Cardiac muscle cell (in vitro differentiated cells and primary cell): ENCODE measurements around a stretch of chr1.

DNA sequence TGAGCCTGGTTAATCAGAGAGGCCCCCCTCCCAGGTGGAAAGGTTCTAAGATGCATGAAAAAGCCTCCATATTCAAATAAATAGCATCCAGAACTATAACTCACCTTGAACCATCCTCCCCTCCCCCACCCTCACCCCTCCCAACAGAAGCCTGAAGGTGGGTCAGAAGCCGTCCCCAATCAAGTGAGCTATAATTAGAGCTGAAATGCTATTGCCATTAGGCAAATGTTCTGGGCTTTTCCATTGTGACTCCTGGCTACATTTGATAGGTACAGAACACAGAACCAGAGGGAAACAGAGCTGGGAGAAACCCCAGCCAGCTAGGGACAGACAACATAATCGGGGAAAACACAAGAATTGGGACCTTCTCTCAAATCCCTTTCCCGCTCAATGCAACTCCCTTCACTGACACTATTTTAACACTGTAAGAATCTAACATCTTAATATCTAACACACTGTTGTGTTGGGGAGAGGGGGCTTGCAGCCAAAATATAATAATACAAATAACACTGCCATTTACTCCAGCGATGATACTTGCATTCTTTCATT lies 41.4 kb downstream of the LRP8 start:
- RAMPAGE, long total RNA, result no peak
- RRBS, result no CpG with 5 or more reads among the region's 4 CpGs

GRCh38 chr1:53416967-53417449 lies 42.2 kb upstream of the DMRTB1 start:
- RAMPAGE, long total RNA, result no peak
- RRBS, result no CpG with 5 or more reads among the region's 9 CpGs

DNA sequence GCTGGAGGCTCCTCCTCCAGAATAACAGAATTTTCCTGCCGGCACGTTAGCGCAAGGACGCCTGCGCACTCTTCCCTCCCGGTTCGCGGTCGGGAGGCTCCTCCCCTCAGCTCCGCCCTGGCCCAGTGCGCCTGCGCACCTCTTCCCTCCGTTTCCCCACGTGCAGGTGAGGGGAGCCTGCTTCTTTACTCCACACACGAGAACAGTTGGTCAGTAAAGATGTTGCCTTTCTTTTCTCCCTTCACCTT lies 1.1 kb downstream of the DMRTB1 start:
- RAMPAGE, long total RNA, result no peak
- RRBS, result 97% methylated on average over 1 of the region's 15 CpGs

GRCh38 chr1:53512304-53512690 lies 53.1 kb downstream of the DMRTB1 start:
- RAMPAGE, long total RNA, result no peak
- RRBS, result no CpG with 5 or more reads among the region's 11 CpGs

- RAMPAGE, long total RNA, result no peak
- RRBS, result no CpG with 5 or more reads among the region's 20 CpGs
These were observed 3.8 kb downstream of the LDLRAD1 start for GRCh38 chr1:54014040-54014671.

DNA sequence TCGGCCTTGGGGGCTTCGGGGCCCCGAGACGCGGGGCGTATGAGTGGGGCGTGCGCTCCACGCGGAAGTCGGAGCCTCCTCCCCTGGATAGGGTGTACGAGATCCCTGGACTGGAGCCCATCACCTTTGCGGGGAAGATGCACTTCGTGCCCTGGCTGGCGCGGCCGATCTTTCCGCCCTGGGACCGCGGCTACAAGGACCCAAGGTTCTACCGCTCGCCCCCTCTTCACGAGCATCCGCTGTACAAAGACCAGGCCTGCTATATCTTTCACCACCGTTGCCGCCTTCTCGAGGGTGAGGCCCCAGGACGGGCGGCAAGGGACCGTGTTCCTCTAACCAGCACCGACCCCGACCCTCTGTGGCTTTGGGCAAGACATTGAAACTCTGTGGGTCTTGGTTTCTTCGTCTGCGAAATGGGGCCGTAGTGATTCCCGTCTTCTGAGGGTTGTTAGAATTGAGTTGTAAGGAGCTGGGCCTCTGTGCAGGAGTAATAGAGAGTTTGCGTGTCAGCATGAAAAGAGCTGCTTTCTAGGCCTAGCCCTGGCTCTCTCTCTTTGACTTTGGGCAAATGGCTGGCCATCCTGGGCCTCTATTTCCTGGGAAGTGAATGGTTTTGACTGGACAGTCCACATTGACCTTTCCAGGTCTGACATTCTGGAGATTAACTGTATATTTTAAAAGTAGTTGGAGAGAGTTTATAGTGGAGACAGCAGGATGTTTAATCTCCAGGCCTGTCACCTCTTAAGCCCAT lies 504 bp downstream of the MRPL37 start:
- RAMPAGE, long total RNA, result no peak
- RRBS, result no CpG with 5 or more reads among the region's 37 CpGs

GRCh38 chr1:54227072-54227738 lies 27.2 kb downstream of the MRPL37 start:
- RAMPAGE, long total RNA, result no peak
- RRBS, result no CpG with 5 or more reads among the region's 11 CpGs

DNA sequence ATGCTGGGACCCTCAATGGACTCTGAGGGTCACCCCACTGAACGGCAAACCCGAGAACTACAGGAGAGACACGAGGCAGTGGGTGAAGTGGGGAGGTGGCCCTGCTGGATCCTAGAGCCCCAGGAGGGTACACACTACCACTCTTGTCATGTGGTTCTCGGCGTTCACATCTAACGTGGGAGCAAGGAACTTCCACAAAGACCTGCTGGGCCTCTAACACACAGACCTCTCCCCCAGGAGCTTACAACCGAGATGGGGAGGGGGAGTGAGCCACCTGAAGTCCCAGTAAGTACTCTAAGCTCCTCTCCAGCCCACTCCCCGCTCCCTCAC lies 154.4 kb downstream of the MRPL37 start:
- RAMPAGE, long total RNA, result no peak
- RRBS, result no CpG with 5 or more reads among the region's 8 CpGs

DNA sequence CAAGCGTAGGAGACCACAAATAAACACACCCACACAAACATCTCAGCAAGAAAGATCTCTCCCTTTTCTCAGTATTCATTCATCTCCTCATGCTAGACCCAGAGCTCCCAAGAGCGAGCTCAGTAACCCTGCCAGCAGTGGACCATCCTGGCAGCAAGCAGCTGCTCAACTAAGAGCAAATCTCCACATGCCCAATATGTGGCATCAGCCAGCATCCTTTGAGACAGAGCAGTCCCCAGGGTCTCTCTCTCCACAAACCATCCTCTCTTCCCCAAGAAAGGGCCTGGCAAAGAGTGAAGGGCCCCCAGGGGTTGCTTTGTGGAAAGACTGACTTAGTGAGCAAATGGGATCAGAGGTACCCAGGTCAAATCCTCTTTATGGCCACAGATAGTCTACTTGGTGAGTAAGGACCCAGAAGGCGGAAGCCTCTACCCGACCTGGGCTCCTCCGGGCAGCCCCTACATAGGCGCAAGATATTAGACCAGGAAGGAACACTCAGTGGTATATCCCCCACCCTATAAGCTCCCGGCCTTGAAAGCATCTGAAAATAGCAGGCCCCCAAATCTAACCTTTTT lies 162.2 kb downstream of the MRPL37 start:
- RAMPAGE, long total RNA, result no peak
- RRBS, result 85% methylated on average over 3 of the region's 7 CpGs

- RAMPAGE, long total RNA, result no peak
- RRBS, result 80% methylated on average over 14 of the region's 25 CpGs
These were observed 157.4 kb upstream of the ACOT11 start for GRCh38 chr1:54390611-54391043.

DNA sequence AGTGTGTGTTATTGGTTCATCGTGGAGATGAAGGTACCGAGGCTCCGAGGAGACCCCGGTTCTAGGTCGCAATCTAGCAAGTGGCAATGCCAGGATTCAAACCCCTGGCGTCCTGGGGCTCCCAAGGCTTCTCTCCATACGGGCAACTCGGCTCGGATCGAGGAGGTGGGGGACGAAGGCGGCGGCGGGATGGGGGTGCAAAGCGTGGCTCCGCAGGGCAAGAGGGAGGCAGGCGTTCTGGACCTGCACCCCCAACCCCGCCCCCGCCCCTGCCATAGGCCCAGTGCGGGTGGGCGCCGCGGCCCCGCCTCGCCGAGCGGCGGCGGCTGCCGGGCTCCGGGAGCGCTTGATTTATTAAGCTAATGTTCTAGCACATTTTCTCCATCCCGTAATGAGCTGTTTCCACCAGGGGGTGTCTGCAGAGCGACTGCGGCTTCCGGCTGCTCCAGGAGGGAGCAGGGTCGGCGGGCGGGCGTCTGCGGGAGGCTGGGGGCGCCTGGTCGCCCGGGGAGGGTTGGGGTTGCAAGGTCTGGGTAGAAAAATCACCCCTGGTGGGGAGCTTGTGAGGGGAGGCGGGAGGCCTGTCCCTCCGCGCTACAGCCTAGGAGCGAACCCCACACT lies 48.7 kb upstream of the ACOT11 start:
- RAMPAGE, long total RNA, result no peak
- RRBS, result 3% methylated on average over 16 of the region's 48 CpGs

GRCh38 chr1:54514136-54514579 lies 33.9 kb upstream of the ACOT11 start:
- RAMPAGE, long total RNA, result no peak
- RRBS, result no CpG with 5 or more reads among the region's 12 CpGs

- RAMPAGE, long total RNA, result no peak
- RRBS, result no CpG with 5 or more reads among the region's 6 CpGs
These were observed 33.6 kb downstream of the ACOT11 start for GRCh38 chr1:54581538-54582146.

GRCh38 chr1:54590144-54590794 lies 33.1 kb downstream of the FAM151A start:
- RAMPAGE, long total RNA, result no peak
- RRBS, result 36% methylated on average over 2 of the region's 9 CpGs

- RAMPAGE, long total RNA, result no peak
- RRBS, result no CpG with 5 or more reads among the region's 2 CpGs
These were observed 27.8 kb downstream of the DHCR24 start for GRCh38 chr1:54859142-54859562.

GRCh38 chr1:55463561-55464393 lies 248.6 kb upstream of the USP24 start:
- RAMPAGE, long total RNA, result no peak
- RRBS, result no CpG with 5 or more reads among the region's 10 CpGs

DNA sequence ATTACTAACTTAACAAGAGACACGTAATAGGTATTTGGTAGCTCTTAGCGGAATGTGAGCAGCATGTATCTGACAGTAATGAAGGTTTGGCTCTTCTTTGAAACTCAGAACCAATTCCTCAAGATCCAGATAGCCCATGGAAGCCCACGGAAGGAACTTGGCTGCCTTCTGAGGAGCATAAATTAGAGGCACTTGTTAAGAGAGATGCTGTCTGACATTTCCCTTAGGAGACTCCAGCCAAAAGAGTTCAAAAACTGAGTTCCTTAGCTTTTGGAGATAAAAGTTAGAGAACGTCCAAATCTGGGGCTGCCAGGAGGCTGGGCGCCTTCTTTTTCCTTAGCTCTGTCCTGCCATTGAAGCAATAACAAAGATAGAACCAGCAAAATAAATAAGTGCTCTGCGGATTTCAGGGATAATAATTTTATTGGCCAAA lies 439.6 kb upstream of the USP24 start:
- RAMPAGE, long total RNA, result no peak
- RRBS, result no CpG with 5 or more reads among the region's 6 CpGs

GRCh38 chr1:56062485-56063032 lies 516.8 kb downstream of the PLPP3 start:
- RAMPAGE, long total RNA, result no peak
- RRBS, result no CpG with 5 or more reads among the region's 4 CpGs

GRCh38 chr1:56432477-56433648 lies 146.5 kb downstream of the PLPP3 start:
- RAMPAGE, long total RNA, result no peak
- RRBS, result no CpG with 5 or more reads among the region's 10 CpGs

- RAMPAGE, long total RNA, result no peak
- RRBS, result no CpG with 5 or more reads among the region's 9 CpGs
These were observed 122.6 kb downstream of the PLPP3 start for GRCh38 chr1:56456588-56457330.